Left lobe of liver (tissue), 1 donor: ENCODE measurements around the genes ACAN and RLBP1.

- PRO-cap = no peak
These were observed 45.1 kb downstream of the KLHL25 start for GRCh38 chr15:85749571-85750135.

DNA sequence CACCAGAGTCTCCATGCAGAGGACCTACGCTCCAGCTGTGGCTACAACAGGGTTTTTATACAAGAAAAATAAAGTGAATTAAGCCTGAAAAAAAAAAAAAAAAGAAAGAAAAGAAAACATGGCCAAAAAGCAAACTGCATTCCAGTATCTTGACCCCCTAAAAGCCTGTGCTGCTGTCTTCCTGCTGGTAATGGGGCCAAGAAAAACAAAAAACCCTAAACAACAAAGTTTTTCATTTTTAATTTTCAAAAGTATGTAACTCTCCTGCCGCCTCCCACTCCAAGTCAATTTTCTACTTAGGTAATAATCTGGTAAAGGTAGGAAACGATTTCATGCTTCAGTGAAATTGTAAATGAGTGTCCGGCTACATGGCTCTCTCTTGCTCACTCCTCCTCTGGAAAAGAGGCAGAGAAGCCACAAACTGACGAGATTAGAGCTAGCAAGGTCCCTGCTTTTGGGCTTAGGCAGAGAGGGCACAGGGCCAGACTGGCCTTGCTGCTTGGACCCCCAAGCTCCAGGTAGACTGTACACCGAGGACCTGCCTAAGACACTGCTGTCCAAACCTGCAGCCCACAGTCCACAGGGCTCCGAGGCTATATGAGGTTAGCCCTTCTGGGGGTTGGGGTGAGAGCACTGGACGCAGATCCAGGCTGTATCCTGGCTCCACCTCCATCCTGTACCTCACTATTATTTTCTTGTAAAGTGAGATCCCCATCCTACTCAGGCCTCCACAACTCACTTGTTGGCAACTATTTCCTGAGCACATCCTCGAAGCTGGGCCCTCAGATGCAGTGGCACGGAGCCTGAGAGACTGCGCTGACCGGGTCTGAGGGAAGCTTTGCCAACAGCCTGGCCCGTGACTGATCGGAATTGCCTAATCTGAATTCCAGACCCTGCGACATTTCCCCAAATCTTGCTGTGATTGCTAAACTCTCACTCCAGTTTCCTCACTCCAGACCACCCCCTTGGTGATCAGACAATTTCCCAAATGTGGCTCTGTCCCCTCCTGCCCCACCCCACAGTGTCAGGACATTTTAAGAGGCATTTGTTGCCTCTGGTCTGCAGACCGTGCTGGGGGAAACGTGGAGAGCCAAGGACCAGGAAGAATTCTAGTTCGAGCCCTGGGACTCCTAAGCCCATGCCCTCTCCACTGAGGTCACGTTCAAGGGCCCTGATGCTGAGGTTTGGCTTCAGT, 23.2 kb downstream of the KLHL25 start:
- PRO-cap = bidirectional peak, plus-strand start at position 1,064 of the sequence, minus-strand start at position 788 of the sequence

DNA sequence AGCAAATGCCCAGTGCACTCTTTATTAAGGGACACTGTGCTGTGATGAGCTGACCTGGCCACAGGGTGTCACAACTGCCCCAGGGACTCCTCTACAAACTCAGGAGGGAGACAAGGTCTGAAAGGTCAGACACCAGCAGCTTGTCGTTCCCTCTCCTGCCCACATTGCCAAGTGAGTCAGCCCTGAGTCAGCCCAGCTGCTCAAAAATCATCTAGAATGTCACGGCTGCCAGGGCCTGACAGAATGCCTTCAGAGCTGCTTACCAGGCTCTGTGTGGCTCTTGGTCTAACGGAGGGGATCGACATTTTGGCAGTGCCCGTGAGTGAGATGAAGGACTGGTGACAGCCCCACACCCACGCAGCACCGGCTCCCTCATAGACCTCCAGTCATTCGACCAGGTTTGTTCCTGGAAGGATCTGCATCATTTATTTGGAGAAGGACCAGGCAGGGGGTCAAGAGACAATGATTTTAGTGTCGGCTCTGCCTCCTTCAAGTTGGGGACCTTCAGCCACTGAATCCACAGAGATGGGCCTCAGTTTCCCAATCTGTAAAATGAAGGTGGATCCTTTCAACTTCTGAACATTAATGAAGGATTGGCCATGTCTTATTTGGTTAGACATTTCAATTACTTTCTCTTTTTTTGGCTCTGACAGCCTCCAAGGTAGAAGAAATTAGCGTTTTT, 545.2 kb downstream of the AGBL1 start:
- PRO-cap = no peak

DNA sequence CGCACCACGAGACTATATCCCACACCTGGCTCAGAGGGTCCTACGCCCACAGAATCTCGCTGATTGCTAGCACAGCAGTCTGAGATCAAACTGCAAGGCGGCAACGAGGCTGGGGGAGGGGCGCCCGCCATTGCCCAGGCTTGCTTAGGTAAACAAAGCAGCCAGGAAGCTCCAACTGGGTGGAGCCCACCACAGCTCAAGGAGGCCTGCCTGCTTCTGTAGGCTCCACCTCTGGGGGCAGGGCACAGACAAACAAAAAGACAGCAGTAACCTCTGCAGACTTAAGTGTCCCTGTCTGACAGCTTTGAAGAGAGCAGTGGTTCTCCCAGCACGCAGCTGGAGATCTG, 746.4 kb downstream of the NTRK3 start:
- PRO-cap = no peak

DNA sequence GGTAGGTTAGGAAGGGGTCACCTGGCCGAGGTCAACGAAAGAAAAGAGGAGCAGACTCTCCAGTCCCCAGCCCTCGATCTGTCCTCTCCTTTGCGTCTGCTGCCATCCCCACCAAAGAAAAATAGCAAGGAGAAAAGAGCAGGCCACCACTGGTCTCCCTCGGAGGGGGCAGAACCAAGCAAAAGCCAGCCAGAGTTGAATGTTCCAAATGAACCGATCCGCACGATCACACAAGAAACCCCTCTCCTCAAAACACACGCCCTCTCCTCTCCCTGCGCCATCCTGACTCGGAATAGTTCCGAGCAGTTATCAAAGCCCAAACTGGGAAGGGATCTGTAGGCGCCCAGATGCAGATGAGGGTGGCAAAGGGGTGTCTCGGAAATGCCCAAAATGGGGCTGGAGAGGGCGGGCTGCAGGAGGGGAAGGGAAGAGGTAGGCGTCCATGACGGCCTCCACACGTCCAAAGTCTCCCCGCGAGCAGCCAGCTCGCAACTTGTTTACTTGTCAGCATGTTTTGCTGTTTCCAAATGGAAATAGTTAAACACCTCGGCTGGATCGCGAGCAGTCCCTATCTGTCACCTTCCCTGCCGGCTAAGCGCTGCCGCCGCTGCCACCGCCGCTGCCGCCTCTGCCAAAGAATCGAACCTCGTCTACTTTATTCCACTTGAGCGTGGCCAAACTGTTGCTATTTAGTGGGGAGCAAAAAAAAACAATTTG, 1.5 kb downstream of the NTRK3 start:
- PRO-cap = no peak

GRCh38 chr15:88400921-88401524, 66.2 kb downstream of the MRPL46 start:
- PRO-cap = no peak

- PRO-cap = unidirectional peak, plus-strand start at chr15:88476945
These were observed 9.1 kb downstream of the MRPS11 start for GRCh38 chr15:88476441-88477194.

DNA sequence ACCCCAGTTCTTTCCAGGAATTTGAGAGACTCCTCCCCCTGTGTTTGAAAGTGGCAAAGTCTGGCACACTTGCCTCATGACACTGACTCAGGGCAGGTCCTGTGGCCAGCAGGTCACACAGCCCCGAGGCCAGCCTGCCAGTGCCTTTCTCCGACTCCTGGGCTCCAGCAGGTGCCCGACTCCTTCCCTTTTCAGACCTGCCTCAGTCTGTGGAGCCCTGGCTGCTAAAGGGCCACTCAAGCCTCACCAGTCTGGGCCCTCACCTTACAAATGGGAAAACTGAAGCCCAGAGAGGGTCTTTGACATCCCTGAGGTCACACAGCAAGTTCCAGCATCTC, 10.0 kb downstream of the ISG20 start:
- PRO-cap = unidirectional peak, plus-strand start at position 140 of the sequence

GRCh38 chr15:88716822-88717224, 78.0 kb downstream of the ISG20 start:
- PRO-cap = no peak

DNA sequence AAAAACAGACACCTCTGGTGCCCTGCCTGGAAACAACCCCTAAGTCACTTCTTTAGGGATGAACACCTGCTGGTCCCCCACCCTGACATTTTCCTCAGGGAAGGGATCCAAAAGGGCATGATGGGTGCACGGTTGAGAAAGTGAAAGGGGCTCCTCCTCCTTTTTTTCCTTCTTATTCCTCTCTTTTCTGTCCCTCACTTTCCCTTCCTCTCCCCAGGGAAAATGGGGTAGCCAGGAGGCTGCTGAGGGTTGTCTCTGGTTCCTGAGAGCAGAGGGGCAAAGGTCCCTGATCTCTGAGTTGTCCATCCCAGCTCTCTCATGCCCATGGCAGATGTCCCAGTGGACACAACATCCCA, 82.1 kb downstream of the ISG20 start:
- PRO-cap = no peak

DNA sequence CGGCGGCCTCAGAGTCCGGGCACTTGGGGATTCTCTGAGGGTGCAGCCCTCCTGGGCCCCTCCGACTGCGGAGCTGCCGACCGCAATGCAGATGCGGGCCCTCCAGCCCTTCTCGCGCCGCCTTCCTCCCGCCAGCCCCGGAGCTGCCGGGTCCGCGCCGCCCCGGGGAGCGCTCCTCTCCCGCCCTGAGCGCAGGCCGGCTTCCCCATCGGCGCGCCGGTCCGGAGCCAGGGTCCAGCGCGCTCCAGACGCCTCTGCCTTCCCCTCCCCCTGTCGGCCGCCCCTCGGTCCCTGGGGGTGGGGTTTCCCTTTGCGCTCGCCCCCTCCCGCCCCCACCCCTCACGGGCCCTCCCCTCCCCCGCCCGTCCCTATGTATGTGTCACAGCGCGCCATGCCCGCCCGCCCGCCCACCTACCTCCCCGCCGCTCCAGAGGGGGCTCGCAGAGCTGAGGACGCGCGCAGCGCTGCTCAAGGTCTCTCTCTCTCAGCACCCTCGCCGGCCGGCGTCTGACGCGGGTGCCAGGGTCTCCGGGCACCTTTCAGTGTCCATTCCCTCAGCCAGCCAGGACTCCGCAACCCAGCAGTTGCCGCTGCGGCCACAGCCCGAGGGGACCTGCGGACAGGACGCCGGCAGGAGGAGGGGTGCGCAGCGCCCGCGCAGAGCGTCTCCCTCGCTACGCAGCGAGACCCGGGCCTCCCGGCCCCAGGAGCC, at the start of gene ACAN:
Gene ACAN (plus strand): TSS at position 402 of the 712 bp plus-strand sequence.
- PRO-cap = no peak

DNA sequence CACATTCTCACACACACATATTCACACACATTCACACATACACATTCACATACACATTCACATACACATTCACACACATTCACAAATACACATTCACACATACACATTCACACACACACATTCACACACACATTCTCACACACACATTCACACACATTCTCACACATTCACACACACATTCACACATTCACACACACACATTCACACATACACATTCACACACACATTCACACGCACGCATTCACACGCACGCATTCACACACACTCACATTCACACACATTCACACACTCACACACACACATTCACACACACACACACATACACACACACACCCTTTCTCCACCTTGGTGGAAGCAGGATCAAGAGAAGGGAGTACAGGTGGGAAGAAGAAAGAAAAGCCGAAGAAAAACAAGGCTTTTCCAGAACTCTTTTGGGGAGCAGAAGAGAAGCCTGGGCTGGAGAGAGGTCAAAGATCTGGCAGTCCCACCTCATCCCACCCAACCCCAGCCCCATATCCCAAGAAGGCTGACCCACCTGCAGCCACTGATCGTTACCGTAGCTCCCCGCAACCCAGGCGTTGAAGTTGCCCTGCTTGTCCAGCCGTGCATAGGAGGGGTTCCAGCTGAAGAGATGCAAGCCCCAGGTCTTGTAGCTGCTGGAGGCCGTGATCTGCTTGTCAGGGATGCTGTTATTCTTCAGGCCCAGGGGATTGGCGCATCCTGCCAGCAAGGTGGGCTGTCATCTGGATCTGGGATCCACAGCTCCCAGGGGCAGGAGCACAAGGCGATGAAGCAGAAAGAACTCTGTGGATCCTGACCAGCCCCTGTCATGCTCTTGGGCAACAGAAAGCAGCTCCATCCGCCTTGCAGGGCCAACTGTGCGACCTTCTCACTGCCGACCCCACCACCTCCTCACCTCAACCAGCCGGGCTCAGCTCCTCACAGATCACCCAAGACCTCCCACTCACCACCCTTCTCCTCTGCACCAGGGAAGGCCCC, 6.0 kb upstream of the HAPLN3 start:
- PRO-cap = no peak

DNA sequence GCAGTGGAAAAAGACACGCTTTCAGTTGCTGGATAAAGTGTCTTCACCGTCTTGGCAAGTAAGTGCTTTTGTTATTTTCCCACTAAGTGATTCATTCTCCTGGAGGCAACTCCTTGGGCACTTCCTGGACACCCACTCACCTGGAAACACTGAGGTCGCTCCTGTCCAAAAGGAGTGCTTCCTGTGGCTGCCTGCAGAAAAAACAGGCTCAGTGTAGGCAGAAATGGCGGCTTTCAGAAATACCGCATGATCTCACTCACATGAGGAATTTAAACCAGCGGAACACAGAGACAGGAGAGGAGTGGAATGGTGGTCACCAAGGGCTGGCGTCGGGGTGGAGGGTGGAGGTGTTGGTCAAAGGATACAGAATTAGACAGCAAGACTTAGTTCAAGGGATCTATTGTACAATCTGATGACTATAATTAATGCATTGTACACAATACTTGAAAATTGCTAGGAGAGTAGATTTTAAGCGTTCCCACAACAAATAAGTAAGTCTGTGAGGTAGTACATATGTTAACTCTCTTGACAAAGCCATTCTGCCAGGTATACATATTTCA, 71.4 kb upstream of the ABHD2 start:
- PRO-cap = no peak

GRCh38 chr15:89132613-89133617, 44.7 kb downstream of the ABHD2 start:
- PRO-cap = bidirectional peak, plus-strand start at chr15:89132830, minus-strand start at chr15:89132713; bidirectional peak, plus-strand start at chr15:89133201, minus-strand start at chr15:89133045

DNA sequence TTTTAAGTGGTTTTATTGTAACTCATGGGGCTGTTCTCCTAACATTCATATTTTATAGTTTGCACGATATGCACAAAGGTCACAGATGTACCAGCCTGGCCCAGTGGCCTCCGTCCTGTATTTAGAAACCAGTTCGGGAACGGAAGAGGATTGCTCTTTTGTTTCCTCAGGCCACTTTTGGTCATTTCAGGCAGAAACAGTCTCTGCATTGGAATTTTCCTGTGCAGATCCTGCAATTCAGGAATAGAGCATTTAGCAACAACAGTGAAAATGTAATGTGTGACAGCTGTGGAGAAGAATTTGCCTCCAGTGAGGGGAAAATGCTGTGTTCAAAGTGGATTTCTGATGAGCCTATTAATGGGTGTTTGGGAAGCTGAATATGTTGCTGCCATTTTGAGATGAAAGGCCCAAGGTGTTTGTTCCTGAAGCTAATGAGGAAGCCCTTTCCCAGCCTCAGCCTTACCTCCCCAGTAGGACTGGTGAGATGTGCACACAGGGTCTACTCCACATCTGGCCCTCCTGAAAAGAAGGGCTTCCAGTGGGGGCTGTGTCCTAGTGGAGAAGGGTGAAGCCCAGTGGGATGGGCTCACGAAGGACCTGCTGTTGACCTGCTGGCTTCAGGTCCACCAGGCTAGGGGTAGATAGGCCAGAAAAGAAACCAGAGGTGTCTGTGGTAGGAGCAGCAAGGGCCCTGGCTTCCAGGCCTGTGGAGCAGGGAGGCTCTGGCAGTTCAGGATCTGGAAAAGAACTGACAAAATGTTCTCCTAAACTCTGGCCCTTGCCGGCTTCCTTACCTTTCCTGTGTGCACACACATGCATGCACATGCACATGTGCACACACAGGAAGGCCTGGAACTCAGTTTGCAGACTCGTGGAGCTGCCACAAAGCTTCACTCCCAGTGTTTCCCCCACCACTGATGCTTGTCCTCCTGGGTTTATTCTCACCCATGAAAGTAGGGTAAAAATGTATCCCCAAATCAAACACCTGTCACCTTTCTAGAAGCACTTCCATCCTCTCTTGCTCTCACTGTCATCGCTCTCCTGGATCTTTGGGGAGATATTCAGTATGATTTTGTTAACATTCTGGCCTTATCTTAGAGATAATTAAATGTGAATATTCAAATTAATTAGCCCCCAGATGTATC, 49.5 kb downstream of the ABHD2 start:
- PRO-cap = no peak

DNA sequence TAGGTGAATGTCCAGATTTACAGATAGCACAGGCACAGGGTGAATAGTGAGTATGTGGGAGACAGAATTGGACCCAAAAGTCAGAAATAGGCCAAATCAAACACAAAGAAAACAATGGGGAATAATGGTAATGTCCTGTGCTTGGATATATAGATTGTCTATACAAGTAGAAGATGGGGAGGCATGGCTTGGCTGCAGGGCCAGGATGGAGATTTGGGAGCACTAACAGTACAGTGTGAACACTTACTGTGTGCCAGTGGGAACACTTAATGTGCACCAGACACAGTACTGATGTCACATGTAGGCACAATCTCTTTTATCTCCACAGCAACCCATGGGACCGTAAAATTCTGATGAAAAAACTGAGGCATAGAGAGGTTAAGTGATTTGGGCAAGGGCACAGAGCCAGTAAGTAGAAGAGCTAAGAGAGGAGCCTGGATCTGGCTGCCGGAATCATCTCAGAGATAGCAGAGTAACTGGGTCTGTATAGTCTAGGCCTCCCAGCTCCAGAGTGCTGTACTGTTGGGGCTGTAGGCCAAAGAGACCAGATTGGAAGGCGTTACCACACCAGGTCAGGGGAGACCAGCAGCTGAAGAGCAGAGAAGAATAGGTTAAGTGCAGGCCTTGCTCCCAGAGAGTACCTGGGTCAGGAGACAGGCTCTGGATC, 63.4 kb downstream of the RLBP1 start:
- PRO-cap = no peak

DNA sequence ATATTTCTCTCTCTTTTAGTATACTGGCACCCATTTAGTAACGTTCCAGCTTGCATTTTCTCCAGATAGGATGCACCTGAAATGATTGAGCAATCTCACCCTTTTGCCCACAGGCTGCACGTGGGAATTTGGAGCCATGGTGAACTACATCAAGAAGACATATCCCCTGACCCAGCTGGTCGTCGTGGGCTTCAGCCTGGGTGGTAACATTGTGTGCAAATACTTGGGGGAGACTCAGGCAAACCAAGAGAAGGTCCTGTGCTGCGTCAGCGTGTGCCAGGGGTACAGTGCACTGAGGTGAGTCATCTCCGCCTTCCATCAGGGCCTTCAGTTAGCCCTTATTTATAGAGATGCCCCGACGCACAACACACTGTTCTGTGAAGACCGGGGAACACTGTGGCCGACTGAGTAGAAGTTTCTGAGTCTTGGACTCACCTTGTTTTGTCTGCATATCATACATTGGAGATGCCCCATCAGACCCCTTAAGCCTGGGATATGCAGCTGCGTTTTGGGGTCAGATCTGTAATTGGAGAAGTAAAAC, 45.6 kb downstream of the RLBP1 start:
- PRO-cap = no peak

- PRO-cap = no peak
These were observed 20.0 kb downstream of the RLBP1 start for GRCh38 chr15:89200930-89202150.

GRCh38 chr15:89221281-89222050, at the start of gene RLBP1:
TSS of gene RLBP1 (minus strand) at chr15:89221579.
- PRO-cap = no peak

DNA sequence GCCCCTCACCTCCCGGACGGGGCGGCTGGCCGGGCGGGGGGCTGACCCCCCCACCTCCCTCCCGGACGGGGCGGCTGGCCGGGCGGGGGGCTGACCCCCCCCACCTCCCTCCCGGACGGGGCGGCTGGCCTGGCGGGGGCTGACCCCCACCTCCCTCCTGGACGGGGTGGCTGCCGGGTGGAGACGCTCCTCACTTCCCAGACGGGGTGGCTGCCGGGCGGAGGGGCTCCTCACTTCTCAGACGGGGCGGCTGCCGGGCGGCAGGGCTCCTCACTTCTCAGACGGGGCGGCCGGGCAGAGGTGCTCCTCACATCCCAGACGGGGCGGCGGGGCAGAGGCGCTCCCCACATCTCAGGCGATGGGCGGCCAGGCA, 37.8 kb downstream of the POLG start:
- PRO-cap = no peak